Skeletal muscle cell (primary cell): ENCODE measurements around a stretch of chr18.

DNA sequence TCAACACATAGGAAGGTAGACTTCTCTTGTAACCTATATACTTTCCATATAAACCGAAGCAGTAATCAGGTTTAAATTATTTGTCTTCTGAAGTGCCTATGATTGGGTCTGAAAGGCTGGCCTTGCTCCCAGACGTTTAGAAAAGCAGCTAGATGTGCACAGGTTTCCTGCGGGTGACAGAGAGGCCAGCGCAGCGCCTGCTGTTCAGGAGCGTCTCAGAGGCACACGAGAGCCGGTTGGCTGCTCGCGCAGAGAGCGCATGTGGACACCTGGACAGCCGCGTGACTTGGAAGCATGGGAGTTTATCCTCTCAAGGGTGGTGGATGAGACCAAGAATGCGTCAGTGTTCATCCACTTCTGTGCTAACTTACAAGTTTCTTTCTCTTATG, 303.7 kb downstream of the PTGR3 start:
- RRBS = no CpG with 5 or more reads among the region's 14 CpGs

GRCh38 chr18:74994916-74995495, 213.9 kb downstream of the PTGR3 start:
- RRBS = no CpG with 5 or more reads among the region's 10 CpGs

DNA sequence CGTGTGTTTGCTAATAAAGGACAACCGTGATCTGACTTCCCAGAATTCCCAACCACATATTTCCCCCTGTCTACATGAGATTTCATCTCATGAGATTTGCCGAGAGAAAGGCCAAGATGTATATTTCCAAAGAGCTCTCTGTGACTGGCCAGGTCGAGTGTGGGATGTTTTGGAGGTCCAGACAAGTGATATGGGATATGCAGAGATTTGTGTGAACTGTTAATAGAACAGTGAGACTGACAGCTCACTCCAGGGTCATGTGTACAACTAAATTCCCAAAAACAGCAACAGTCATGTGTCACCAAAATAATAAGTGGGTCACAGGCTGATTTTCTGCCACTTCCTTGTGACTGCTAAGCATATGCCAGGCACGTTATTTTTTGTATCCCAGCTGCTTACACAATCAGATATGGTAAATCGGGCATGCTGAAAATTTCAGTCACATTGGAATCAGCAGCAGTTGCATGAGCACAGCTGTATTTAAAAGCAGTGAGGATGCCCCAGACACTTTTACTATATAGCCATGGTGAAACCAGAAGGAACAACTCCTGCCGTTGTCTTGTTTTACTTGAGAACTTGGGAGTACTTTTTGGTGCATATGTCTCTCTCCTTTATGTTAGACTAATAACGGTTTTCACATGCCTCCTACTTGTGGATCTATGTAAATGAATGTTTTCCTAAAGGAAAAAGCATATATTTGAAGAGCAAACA, 198.6 kb downstream of the PTGR3 start:
- RRBS = no CpG with 5 or more reads among the region's 8 CpGs

GRCh38 chr18:75046566-75047067, 162.3 kb downstream of the PTGR3 start:
- RRBS = no CpG with 5 or more reads among the region's 8 CpGs

DNA sequence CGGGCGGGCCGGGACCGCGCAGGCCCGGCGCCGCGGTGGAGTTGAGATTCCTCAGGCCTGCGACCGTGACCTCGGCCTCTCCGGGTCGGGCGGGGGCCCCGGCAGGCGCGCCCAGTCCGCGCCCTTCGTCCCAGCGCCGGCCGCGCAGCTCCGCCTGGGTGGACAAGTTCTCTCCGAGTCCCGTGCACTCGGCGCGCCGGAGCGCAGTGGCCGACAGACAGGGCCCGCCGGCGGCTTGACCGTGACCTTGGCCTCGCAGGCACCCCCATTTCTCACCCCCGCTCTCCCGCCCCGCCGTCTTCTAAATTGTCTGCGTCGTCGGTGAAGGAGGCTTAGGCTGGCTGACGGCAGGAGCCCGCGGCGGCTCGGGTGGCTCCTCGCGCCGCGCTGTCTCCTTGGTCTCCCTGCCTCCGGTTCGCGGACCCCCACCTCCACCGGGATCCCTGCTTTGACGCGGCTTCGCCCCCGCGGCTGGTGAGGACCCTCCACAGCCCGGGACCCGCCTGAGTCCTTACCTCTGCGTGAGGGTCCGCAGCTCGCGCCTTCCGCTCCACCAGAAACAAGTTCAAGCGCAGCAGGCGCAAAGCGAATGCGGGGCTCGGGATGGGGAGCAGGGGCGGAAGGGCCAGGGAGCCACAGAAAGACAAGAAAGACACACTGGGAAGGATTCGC, 4.1 kb downstream of the PTGR3 start:
- RRBS = 5% methylated on average over 32 of the region's 78 CpGs

- RRBS = no CpG with 5 or more reads among the region's 5 CpGs
These were observed 57.2 kb downstream of the TSHZ1 start for GRCh38 chr18:75267818-75268123.

DNA sequence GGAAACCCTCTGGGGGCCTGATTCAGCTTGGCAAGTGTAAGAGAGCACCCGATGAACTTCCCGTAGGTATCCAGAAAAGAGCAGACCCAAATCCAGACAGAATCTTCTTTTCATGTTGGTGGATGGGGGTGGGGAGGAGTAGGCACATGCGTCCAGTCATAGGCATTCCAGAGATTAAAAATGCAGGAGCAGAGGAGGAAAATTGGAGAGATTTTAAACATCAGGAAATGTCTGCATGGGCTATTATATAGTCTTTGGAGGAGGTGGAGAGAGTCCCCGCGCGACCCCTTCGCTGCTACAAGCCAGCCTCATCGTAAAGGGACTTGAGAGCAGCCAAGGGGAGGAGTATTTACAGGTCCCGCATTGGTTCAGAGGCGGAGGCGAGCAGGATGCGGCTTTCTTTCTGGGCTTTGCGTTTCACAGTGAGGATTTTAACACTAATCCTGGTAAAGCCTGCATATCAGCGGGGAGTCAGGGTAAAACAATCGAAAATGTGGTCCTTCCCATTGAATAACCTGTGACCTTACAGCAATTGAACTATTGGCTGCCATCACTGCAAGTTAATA, 20.2 kb downstream of the SMIM21 start:
- RRBS = no CpG with 5 or more reads among the region's 15 CpGs

GRCh38 chr18:76265114-76266268, 229.6 kb downstream of the ZNF516 start:
- RRBS = no CpG with 5 or more reads among the region's 14 CpGs

GRCh38 chr18:76416608-76417660, 78.1 kb downstream of the ZNF516 start:
- RRBS = no CpG with 5 or more reads among the region's 16 CpGs

GRCh38 chr18:76428194-76428840, 66.7 kb downstream of the ZNF516 start:
- RRBS = no CpG with 5 or more reads among the region's 13 CpGs

DNA sequence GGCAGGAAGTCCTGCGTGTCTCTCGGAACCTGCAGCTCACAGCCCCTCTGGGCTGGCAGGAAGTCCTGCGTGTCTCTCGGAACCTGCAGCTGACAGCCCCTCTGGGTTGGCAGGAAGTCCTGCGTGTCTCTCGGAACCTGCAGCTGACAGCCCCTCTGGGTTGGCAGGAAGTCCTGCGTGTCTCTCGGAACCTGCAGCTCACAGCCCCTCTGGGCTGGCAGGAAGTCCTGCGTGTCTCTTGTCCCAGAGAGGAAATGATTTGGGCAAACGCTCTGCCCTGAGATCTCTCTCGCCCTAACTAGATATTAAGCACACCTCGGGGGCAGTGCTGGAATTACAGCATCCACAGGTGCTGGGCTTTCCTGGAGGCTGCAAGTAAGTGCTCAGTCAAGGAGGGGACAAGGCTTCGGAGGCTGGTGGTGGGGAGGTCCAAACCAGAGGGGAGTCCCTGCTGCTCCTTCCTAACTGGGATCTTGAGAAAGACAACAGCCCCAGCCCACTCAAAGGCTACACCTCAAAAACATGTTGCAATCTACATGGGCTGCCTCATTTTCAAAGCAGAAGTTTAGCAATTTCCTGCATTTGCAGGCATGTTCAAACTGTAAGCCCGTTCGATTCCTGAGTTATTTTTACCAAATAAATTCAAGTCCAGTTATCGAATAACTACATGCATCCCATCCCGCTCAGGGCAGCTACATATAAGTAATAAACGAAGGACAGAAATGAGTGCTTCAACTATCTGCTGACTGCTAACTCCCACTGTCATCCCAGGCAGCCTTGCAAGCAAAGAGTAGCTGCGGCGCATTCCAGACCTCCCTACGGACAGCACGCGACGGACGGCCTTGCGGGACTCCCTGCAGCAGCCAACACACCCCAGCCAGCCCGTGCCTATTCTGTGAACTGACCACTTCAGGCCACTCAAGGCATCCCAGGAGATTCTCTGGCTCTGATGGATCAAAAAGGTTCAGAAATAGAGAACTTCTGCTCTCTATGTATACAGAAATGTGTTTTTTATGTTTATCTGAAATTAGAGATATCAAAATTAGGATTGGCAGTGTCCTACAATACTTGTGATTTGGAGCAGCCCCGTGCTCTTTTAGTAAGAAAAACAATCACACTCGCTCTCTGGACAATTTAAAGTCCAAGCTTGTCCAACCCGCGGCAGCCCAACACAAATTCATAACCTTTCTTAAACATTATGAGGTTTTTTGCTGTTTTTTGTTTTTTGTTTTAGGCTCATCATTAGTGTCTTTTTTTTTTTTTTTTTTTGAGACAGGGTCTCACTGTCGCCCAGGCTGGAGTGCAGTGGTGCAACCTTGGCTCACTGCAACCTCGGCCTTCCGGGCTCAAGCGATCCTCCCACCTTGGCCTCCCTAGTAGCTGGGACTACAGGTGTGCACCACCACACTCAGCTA, 27.4 kb downstream of the ZNF516 start:
- RRBS = no CpG with 5 or more reads among the region's 35 CpGs

GRCh38 chr18:76491270-76492259, 3.5 kb downstream of the ZNF516 start:
- RRBS = 1% methylated on average over 22 of the region's 92 CpGs

DNA sequence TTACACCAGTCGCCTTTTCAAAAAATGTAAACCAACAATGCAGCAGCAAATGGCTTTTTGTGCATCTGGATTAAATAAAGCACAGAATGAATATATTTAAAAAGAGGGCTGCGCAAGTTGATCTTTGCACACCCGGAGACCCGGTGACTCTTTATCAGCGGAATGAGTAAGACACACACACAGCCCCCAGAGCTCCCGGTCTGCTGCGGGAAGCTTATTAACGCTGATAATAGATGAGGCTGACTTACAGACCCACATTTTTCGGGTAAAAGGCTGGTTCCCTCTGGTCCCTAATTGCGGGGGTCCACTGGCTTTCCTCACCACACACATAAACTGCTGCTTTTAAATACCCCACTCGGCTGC, 1.2 kb downstream of the ZNF516 start:
- RRBS = 7% methylated on average over 3 of the region's 11 CpGs

DNA sequence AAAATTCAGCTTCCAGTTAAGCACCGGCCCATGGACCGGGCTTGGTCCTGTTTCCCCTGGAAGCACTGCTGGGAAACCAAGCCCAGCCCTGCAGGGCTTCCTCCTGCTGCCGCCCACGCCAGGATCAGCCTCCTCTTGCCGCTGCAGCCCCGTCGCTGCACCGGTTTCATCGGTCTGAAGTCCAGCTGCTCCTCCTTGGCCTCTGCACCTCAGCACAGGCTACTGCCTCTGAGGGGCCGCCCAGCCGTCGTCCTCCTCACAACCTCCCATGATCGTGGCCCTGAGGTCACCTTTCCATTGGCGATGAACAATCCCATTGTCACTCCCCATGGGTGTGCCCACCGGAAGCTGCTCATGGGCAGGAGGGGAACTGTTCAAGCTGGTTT, 64.2 kb upstream of the ZNF516 start:
- RRBS = no CpG with 5 or more reads among the region's 15 CpGs

DNA sequence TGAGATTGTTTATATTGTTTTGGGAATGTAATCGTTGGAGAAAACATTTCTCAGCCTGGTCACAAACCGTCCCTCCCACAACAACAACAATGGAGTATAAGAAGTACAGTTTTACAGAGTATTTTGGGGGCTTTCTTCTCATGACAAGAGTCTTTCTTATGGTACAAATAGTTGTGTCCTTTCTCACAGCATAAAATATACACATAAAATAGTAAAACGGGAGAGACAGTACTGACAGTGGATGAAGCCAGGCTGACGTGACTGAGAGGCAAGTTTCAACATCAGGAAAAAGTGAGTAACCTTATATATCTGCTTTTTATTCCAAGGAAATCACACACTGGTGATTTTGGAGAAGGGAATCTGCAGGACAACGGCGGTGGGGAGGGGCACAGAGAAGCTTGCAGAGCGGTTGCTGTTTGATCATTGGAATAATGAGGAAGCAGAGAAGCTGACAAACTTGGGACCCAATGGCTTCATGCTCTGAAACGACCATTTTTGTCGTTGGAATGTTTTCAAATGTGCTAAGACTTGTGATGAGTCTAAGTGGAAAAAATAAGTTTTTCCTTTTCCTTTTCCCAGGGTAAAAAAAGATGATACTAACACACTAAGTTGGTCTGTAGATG, 130.6 kb upstream of the ZNF236 start:
- RRBS = no CpG with 5 or more reads among the region's 9 CpGs

GRCh38 chr18:76707343-76707788, 115.0 kb upstream of the ZNF236 start:
- RRBS = no CpG with 5 or more reads among the region's 2 CpGs

- RRBS = no CpG with 5 or more reads among the region's 28 CpGs
These were observed 144.5 kb downstream of the MBP start for GRCh38 chr18:76987767-76988811.

GRCh38 chr18:77095297-77096099, 37.1 kb downstream of the MBP start:
- RRBS = no CpG with 5 or more reads among the region's 13 CpGs

DNA sequence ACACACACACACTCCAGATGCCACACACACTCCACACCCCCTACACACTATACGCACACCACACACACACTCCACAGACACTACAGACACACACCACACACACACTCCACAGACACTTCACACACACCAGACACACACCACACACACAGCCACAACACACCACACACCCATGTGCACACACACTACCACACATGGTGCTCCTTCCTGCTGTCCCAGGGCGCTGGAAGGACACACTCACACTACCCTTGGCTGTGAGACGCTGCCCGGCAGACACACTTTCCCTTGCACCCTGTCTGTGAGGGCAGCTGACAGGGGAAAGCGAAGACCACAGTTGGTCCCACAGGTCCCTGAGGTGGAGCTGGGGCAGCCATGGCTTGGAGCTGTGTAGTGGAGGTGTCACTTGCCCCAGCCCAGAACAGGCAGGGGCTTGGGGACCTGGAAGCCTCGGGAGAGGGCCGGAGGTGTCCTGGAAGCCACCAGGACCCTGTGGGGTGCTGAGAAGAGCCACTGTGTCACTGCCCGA, 13.8 kb downstream of the MBP start:
- RRBS = no CpG with 5 or more reads among the region's 8 CpGs

DNA sequence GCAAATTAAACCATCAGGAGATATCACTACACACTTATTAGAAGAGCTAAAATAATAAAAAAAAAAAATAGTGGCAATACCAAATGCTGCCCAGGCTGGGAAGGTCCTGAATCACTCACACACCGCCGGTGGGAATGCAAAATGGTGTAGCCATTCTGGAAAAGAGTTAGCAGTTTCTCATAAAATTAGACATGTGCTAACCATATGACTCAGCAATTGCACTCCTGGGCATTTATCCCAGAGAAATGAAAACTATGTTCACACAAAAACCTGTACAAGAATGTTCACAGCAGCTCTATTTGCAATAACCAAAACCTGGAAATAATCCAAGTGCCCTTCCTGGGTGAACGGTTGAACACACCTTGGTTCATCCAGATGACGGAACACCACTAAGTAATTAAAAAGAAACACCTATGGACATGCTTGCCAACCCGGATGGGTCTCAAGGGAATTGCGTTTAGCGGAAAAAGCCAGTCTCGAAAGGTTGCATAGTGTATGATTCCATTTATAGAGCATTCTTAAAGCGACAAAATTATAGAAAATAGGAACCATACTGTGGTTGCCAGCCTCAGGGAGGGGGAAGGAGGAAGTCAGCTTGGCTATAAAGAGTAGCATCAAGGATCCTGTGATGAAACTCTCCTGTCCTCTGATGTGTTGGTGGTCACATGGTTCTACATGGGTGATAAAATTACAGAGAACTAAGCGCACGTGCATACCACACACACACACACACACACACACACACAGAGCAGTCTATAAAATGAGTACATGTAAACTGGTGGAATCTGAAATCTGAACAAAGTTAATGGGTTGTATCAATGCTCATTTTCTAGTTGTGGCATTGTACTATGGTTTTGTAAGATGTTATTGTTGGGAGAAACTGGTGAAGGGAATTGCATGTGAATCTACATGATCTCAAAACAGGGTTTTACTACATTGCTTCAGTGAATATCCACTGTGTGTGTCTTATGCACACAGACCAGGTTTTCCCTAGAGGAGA, 4.5 kb downstream of the MBP start:
- RRBS = no CpG with 5 or more reads among the region's 11 CpGs